ENCODE measurements around a stretch of chr1.

GRCh38 chr1:13789738-13790965 is 90.2 kb downstream of the PRDM2 start:
- PRO-cap, result no peak
- RAMPAGE, long total RNA, result no peak
- RRBS, result no CpG with 5 or more reads among the region's 21 CpGs

DNA sequence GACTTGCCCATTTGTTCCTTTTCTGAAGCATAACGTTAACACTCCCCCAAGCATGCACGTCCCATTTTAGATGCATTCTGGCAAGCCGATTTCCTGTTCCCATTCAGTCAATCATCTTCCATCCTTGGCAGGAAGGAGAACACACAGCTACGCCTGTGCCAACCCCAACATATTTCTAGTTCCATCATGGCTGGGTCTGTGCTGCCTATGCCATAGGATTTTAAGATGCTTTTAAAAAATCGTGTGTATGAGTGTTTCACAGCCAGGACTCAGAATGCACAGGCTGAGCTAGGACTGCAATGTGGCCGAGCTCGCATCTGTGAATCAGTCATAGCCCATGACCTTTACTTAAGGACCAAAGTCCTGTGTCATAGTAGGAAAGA is 408.7 kb downstream of the PRDM2 start:
- PRO-cap, result no peak
- RAMPAGE, long total RNA, result no peak
- RRBS, result no CpG with 5 or more reads among the region's 7 CpGs

DNA sequence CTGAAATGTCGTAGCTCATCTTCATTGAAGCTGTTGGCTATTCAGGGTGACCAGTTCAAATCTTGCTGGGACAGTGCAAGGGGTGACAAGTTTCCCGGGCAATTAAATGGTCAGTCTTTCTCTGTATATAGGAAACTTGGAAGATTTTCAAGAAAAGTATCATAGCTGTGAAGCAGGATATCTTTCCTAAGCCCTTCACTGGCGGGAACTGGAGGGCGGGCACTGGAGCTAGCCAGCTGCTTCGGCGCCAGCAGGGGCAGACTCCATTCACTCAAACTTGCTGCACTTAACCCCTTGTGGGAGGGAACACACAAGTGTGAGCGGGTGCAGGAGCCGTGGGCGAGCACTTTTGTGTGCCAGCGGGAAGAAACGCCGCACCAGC is 232.2 kb upstream of the KAZN start:
- PRO-cap, result no peak
- RAMPAGE, long total RNA, result no peak
- RRBS, result no CpG with 5 or more reads among the region's 12 CpGs

DNA sequence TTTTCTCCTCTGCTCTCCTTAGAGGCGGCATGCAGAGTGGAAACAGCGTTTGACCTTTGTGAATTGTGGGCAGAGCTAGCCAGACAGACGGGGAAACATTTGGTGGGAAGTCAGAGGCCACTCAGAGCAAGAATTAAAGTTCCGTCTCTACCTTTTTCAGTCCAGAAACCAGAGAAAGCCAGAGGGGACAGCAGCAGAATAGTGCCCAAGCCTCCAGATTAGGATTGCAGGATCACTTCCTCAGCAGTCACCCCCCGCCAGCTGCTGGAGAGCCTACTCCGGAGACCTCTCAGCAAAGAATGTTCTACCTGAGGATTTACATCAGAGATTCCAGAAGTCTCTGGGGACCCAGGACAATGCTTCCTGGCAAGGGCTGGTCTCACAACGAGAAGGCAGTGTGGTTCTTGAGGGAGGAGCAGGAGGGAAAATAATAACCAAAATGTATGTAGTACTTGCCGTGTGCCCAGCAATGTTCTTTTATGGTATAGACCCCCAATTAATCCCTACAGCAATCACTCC is 210.4 kb upstream of the TMEM51 start:
- PRO-cap, result unidirectional peak, plus-strand start at position 164 of the sequence
- RAMPAGE, long total RNA, result no peak
- RRBS, result no CpG with 5 or more reads among the region's 8 CpGs

DNA sequence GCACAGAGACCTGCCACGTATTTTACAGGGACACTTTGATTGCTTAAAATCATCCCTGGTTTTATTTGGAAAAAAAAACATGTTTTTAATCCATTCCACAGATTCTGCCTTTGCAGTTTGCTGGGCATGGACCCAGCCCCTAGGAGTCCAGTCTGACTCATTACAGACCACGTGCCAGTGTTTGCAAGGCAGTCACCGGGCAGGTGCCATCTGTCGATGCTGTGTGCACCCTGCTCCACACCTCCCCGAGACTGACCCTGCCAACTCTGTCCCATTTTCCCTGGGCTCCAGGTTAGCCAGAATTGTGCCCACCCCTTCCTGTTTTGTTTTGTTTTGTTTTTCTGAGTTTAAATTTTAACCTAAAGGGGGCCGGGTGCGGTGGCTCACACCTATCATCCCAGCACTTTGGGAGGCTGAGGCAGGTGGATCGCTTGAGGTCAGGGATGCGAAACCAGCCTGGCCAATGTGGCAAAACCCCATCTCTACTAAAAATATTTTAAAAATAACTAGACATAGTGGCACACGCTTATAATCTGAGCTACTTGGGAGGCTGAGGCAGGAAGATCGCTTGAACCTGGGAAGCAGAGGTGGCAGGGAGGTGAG is 148.3 kb upstream of the TMEM51 start:
- PRO-cap, result no peak
- RAMPAGE, long total RNA, result no peak
- RRBS, result no CpG with 5 or more reads among the region's 11 CpGs

DNA sequence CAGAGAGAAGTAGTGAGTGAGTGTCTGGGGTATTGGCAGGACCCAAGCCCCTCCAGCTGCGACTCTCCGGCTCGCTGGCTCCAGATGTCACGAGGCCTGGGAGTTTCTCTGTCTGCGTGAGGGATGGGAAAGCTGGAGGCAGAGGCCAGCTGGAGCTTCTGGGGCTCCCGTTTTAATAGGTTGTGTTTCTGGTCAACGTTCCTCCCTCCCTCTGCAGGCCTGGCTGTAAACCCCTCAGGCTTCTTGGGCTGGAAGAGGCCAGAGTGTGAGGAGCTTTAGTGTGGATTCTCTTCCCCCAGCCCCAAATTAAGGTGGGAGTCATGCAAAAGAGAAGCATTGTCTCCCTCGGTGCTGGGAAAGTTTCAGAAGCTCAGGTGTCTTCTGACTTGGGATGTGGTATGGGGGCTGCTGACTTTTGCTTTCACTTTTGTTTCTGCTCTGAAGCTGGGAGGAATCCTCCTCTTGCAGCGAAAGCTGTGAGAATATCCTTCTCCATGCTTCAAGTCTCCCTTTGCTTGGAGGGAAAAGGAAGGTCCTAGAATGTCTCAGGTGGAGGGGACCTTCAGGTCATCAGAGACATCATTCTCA is 2.7 kb downstream of the TMEM51 start:
- PRO-cap, result no peak
- RAMPAGE, long total RNA, result no peak
- RRBS, result no CpG with 5 or more reads among the region's 9 CpGs

- PRO-cap, result no peak
- RAMPAGE, long total RNA, result no peak
- RRBS, result no CpG with 5 or more reads among the region's 5 CpGs
These were observed 15.0 kb downstream of the TMEM51 start for GRCh38 chr1:15168441-15168967.

- PRO-cap, result no peak
- RAMPAGE, long total RNA, result no peak
- RRBS, result no CpG with 5 or more reads among the region's 11 CpGs
These were observed 17.4 kb downstream of the TMEM51 start for GRCh38 chr1:15170933-15171403.

GRCh38 chr1:15213278-15213784 is 33.7 kb upstream of the FHAD1 start:
- PRO-cap, result no peak
- RAMPAGE, long total RNA, result no peak
- RRBS, result no CpG with 5 or more reads among the region's 7 CpGs

- PRO-cap, result no peak
- RAMPAGE, long total RNA, result no peak
- RRBS, result no CpG with 5 or more reads among the region's 2 CpGs
These were observed 78.0 kb upstream of the EFHD2 start for GRCh38 chr1:15331814-15332013.

GRCh38 chr1:15424030-15424762 is 14.0 kb upstream of the CTRC start:
- PRO-cap, result no peak
- RAMPAGE, long total RNA, result no peak
- RRBS, result no CpG with 5 or more reads among the region's 17 CpGs

- PRO-cap, result no peak
- RAMPAGE, long total RNA, result no peak
- RRBS, result no CpG with 5 or more reads among the region's 5 CpGs
These were observed 3.7 kb downstream of the CELA2A start for GRCh38 chr1:15460303-15460642.

- PRO-cap, result no peak
- RAMPAGE, long total RNA, result no peak
- RRBS, result no CpG with 5 or more reads among the region's 9 CpGs
These were observed 16.7 kb downstream of the CELA2B start for GRCh38 chr1:15492474-15493038.

DNA sequence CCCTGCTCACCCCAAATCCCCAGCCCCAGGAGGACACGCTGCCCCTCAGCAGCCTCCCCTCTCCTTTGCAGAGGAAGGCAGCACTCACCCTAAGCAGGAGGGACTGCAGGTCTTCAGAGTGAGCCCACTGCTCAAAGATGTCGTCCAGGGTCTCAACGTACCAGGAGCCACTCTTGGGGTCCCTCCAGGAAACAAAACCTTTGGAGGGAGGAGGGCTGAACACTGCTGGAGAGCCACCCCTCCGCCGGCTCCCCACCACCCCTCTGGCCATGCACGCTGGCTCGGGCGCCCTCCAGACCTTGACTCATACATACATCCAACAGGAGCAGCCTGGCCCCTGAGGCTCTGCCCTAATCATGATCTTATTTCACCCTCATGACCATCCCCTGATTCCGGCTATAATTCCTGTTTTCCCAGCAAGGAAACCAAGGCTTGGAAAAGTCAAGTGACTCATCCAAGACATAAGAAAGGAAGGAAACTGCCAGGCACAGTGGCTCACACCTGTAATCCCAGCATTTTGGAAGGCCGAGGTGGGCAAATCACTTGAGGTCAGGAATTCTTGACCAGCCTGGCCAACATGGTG is 18.0 kb downstream of the CELA2B start:
- PRO-cap, result no peak
- RAMPAGE, long total RNA, result no peak
- RRBS, result no CpG with 5 or more reads among the region's 10 CpGs

GRCh38 chr1:15565719-15566186 is 19.1 kb downstream of the AGMAT start:
- PRO-cap, result no peak
- RAMPAGE, long total RNA, result no peak
- RRBS, result no CpG with 5 or more reads among the region's 7 CpGs

GRCh38 chr1:15662707-15663521 is 3.4 kb downstream of the RSC1A1 start:
- PRO-cap, result no peak
- RAMPAGE, long total RNA, result no peak
- RRBS, result no CpG with 5 or more reads among the region's 5 CpGs

DNA sequence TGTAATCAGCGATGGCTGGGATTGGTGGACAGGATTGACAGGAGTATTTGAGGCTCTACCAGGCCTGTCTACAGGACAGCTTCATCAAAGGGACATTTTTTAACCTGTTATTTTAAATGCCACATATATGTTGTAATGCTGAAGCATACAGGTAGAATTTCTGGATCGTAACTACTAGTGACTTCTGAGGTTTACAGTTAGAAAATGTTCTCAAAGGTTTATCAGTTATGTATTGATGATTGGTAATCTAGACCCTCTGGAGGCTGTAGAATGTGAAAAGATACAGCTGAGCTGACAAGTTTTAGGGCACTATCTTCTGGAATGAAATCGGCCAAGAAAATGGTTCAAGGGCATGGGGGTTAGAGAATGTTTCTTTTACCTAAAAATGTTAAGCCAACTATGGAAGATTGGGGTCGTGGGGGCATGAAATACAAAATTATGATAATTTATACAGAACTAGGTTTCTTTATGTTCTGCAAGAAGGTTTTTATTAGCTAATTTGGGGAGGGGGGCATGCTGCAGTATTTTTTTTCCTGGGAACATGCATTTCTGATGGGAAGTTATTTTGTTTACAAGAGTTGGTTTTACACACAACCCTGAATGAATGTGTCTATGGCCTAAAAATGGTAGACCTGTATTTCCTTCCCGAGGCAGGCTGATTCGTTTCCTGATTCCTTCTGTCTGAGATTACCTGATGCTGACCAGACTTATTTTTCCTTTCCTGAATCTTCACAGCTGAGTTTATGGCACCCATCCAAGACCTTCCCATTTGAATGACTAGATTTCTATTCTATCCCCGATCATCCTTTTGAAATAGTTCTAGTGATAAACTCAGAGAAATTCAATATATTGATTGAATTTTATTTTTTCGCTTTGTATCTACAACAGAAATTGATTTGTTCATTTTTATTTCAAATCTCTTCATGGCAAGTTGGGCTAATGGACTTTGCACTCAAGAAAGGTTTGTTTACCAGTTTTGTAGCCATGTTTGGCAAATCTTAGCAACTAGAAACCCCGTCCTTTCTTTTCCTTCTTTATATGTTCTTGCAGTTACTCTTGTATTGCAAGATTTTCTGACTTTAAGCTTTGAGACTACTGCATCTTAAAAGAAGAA is 8.4 kb downstream of the RSC1A1 start:
- PRO-cap, result no peak
- RAMPAGE, long total RNA, result no peak
- RRBS, result no CpG with 5 or more reads among the region's 9 CpGs

DNA sequence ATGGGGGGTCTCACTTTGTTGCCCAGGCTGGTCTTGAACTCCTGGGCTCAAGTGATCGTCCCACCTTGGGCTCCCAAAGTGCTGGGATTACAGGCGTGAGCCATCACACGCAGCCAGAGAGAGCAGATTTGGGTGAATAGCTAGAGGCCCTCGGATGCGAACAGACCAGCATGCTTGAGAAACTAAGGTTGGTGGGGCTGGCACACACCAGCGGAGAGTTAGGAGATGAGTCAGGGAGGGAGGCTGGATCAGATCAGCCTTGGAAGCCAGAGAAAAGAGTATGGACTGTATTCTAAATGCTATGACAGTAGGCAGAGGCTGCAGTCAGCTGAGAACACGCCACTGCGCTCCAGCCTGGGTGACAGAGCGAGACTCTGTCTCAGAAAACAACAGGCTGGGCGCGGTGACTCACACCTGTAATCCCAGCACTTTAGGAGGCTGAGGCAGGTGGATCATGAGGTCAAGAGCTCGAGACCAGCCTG is 4.0 kb upstream of the PLEKHM2 start:
- PRO-cap, result no peak
- RAMPAGE, long total RNA, result no peak
- RRBS, result no CpG with 5 or more reads among the region's 12 CpGs

DNA sequence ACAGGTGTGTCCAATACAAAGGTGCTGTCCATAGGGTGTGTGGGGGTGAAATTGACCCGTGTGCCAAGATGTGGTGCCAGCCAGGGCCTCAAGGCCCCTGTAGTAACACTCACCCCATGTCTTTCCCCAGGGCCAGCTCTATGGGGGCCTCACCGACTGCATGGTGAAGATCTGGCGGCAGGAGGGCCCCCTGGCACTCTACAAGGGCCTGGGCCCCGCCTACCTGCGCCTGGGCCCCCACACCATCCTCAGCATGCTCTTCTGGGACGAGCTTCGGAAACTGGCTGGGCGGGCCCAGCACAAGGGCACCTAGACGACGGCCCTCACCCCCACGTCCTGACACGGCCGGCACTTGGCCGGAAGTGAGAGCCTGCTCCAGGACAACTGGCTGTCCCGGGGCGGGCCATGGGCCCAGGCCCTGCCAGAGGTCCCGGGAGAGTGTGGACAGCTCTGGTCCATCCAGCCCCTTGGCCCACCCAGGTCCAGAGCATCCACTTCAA is 3.1 kb downstream of the SLC25A34 start:
- PRO-cap, result no peak
- RAMPAGE, long total RNA, result no peak
- RRBS, result 46% methylated on average over 4 of the region's 17 CpGs

GRCh38 chr1:15756949-15758090 is 1.3 kb upstream of the FBLIM1 start:
- PRO-cap, result no peak
- RAMPAGE, long total RNA, result no peak
- RRBS, result 24% methylated on average over 8 of the region's 27 CpGs

Measured in lung (tissue), 4 donors.